Hair follicular keratinocyte (primary cell): ENCODE measurements around the gene DYNC1H1.

GRCh38 chr14:100558130-100559020 lies 28.8 kb downstream of the BEGAIN start:
- RAMPAGE, long total RNA = no peak

DNA sequence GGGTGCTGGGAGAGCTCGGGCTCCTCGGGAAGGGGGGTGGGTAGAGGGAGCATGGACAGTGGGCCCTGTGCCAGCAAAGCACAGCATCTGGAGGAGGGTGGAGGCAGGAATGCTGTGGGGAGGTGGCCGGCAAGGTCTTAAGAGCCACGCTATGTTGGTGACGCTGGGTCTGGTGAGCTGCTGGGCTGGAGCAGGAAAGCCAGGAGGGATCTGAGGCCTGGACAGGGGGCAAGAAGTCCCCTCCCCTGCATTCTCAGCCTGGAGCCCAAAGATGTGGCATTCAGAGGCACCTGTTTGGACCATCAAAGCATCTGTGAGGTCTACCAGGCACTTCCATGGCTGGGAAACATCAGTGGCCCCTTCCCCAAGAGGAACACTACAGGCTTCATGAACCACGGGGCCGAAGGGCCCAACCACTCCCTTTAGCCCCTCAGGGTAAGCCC lies 48.1 kb upstream of the DLK1 start:
- RAMPAGE, long total RNA = no peak

DNA sequence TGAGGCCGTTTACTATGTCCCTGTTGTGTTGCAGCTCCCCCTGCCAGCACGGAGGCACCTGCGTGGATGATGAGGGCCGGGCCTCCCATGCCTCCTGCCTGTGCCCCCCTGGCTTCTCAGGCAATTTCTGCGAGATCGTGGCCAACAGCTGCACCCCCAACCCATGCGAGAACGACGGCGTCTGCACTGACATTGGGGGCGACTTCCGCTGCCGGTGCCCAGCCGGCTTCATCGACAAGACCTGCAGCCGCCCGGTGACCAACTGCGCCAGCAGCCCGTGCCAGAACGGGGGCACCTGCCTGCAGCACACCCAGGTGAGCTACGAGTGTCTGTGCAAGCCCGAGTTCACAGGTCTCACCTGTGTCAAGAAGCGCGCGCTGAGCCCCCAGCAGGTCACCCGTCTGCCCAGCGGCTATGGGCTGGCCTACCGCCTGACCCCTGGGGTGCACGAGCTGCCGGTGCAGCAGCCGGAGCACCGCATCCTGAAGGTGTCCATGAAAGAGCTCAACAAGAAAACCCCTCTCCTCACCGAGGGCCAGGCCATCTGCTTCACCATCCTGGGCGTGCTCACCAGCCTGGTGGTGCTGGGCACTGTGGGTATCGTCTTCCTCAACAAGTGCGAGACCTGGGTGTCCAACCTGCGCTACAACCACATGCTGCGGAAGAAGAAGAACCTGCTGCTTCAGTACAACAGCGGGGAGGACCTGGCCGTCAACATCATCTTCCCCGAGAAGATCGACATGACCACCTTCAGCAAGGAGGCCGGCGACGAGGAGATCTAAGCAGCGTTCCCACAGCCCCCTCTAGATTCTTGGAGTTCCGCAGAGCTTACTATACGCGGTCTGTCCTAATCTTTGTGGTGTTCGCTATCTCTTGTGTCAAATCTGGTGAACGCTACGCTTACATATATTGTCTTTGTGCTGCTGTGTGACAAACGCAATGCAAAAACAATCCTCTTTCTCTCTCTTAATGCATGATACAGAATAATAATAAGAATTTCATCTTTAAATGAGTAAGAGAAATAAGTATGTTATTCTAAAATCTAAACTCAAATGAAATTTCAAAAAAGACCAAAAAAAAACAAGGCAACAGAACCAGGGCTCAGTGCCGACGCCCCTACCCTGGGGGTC lies 7.8 kb downstream of the DLK1 start:
- RAMPAGE, long total RNA = no peak

- RAMPAGE, long total RNA = no peak
These were observed 38.8 kb downstream of the RTL1 start for GRCh38 chr14:100864529-100865255.

- RAMPAGE, long total RNA = no peak
These were observed 3.2 kb downstream of the RTL1 start for GRCh38 chr14:100900176-100900789.

- RAMPAGE, long total RNA = no peak
These were observed 130.2 kb upstream of the RTL1 start for GRCh38 chr14:101033661-101034230.

GRCh38 chr14:101496338-101496929 lies 265.1 kb upstream of the PPP2R5C start:
- RAMPAGE, long total RNA = no peak

- RAMPAGE, long total RNA = no peak
These were observed 203.7 kb upstream of the PPP2R5C start for GRCh38 chr14:101557496-101558483.

DNA sequence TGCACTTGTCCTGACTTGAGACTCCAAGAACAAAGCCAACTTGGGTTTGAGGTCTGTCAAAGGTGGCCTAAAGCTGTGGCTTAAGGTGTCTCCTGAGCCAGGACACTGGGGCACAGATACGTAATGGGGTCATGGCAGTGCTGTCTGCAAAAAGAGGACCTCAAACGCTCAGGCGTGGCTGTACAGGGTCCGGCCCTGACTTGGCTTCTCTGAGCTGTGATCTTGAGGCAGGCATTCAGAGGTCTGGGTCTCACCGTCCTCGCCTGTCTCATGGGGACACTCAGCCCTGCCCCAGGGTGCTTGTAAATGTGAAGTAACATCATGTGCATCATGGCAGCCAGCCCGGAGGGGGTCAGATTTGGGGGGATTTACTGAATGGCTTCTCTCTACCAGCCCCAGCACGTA lies 171.5 kb upstream of the PPP2R5C start:
- RAMPAGE, long total RNA = no peak

DNA sequence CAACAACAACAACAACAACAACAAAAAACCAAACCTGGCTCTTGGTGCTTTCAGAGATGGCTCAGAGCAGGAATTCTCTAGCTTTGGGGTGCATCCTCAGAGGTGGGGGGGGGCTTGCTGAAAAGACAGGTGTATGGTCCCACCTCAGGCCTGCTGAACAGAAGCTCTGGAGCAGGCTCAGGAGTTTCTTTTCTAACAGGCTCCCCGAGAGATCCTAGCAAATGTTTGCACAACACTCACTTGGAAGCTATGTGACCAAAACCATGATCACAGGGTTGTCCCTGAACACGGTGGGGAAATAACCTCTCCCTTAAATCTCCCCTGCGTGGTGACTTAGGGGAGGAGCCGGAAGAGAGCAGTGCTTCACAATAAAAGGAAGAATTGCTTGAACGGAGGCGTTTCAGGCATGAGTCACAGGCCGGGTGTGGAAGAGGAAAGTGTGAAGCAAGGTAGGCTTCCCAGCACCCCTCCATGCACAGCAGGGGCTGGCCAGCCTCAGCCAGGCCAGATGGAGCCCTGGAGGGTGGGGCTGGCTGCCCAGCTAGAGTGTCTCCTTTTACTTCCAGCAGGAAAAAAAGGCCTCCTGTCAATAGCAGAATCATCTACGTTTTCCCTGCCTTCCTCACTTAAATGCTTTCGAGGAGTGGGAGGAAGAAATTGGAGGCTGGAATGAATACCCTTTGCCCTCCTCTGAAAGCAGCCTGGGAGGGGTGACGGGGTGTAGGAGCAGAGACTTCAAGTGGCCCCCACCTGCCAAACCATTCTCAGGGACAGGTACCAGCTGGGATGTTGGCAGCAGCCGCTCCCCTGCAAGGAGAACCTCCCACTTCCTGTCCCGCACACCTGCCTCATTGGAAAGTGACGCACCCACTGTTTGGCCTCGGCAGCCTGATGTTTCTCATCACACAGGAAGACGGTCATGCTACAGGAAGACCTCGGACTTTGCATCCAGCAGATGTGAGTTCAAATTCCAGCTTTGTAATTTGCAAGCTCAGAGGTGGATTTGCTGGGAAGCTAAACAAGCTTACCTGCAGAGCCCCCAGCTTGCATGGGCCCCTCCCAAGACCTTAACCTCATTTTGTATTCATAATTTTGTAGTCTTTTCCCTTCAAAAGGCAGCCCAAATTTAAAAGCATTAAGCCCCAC lies 30.1 kb upstream of the PPP2R5C start:
- RAMPAGE, long total RNA = no peak

- RAMPAGE, long total RNA = no peak
These were observed 2.4 kb downstream of the PPP2R5C start for GRCh38 chr14:101763686-101764597.

DNA sequence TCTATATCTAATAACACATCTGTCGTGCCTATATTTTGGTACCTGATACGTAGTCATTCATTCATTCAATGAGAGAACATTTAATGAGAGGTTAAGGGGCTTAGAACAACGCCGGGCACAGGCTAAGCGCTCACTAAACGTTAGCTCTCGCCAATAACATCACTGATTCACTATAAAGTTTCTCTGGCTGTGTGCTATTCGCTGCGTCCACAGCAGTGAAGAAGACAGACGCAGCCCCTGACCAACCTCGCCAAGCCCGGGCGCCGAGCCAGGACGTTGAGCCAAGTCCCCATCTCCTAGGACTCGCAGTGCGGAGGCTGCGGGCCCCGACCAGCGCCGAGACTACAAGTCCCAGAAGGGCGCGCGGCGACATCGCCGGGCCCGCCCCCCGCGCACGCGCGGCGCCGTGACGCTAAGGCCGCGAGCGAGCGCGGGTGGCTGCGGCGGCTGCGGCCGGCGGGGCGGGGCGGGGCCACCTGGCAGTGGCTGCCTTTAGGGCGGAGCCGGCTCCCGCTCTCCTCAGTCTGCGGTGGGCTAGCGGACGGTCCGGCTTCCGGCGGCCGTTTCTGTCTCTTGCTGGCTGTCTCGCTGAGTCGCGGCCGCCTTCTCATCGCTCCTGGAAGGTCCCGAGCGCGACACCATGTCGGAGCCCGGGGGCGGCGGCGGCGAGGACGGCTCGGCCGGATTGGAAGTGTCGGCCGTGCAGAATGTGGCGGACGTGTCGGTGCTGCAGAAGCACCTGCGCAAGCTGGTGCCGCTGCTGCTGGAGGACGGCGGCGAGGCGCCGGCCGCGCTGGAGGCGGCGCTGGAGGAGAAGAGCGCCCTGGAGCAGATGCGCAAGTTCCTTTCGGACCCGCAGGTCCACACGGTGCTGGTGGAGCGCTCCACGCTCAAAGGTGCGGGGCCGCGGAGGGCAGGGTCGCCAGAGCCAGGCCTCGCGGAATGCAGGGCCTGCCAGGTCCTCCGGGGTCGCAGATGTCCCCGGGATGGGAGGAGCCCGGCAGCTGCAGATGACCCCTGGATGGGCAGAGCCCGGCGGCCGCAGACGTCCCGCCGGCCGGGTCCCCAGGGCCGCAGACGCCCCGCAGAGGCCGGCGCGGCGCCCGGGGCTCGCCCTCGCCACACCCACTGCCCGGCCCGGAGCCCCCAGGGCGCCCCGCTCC lies at the start of gene DYNC1H1:
Gene DYNC1H1 (plus strand): TSS at position 522 of the 1,163 bp plus-strand sequence.
- RAMPAGE, long total RNA = no peak

DNA sequence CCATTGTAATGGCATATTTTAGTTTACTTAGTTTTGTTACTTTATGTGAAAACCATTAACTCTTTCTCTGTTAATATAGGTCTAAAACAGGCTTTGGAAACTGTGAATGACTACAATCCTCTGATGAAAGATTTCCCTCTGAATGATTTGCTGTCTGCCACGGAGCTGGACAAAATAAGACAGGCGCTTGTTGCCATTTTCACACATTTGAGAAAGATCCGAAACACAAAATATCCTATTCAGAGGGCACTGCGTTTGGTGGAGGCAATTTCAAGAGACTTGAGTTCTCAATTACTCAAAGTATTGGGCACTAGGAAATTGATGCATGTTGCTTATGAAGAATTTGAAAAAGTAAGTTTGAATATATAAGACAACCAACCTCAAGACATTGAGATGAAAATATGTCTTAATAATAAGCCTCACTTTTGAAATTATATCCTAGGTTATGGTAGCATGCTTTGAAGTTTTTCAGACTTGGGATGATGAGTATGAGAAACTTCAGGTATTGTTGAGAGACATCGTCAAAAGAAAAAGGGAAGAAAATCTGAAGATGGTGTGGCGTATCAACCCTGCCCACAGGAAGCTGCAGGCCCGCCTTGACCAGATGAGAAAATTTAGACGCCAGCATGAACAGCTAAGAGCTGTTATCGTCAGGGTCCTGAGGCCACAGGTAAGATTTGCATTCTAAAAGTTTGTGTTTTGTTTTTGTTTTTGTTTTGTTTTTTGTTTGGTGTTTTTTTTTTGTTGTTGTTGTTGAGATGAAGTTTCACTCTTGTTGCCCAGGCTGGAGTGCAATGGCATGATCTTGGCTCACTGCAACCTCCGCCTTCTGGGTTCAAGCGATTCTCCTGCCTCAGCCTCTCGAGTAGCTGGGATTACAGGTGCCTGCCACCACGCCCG lies 18.8 kb downstream of the DYNC1H1 start:
- RAMPAGE, long total RNA = no peak

DNA sequence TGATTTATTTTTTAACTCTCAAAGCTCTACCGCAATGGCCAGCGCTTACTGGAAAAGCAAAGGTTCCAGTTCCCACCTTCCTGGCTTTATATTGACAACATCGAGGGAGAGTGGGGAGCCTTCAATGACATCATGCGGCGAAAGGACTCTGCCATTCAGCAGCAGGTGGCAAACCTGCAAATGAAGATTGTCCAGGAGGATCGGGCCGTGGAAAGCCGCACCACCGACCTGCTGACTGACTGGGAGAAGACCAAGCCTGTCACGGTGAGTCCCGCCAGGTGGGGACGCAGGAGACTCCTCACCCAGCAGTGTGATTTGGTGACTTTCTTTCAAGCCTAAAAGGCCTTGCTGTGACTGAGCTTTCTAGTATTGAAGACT lies 32.6 kb downstream of the DYNC1H1 start:
- RAMPAGE, long total RNA = no peak

DNA sequence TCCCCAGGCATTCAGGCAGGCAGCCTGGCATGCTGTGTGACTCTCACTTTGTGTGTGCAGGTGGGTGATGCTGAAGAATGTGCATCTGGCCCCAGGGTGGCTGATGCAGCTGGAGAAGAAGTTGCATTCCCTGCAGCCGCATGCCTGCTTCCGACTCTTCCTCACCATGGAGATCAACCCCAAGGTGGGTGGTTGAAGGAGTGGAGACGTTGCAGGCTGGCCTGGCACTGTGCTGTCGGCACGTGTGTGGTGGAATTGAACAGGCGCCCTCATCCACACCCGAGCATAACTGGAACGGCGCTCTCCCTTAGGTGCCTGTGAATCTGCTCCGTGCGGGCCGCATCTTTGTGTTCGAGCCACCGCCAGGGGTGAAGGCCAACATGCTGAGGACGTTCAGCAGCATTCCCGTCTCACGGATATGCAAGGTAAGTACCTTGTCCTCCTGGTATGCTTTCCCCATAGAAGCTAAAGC lies 44.5 kb downstream of the HSP90AA1 start:
- RAMPAGE, long total RNA = no peak

DNA sequence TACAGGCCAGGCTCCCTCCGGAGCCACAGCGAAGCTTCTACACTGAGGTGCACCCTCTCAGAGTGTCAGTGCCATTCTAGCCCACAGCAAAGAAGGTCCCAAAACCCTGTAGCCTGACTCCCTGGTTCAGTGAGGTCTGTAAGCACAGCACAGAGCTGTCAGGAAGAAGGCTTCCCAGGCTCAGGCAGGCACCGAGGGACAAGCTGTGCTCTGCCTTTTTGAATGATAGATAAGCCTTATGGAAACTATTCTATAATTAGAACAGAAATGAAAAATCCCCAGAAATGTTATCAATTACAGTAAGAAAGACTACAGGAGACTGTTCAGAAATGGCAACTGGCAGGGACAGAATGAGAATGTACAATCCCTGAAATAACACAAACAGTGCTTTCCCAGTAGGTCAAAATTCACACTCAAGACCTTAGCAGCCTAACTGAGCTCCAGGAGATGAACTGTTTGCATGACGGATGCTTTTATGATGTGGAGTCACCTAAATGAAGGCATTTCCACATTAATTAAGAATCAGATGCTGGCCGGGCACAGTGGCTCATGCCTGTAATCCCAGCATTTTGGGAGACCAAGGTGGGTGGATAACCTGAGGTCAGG lies 40.0 kb downstream of the MOK start:
- RAMPAGE, long total RNA = no peak

- RAMPAGE, long total RNA = no peak
These were observed 2.5 kb upstream of the ZNF839 start for GRCh38 chr14:102316689-102317767.

DNA sequence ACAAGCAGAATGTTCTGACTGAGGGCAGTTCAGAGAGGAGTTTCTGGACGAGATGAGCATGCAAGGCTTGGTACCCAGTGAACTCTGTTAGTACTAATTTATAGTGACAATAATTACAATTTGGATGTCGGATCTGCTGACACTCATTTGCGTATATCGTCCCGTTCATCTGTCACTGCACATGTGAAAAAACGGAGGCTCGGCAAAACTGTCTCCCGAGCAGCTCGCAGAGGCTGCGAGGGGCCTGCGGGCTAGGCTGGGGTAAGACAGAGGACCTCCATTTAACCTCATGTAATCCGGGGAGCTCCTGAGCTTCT lies 275 bp downstream of the CINP start:
- RAMPAGE, long total RNA = no peak

DNA sequence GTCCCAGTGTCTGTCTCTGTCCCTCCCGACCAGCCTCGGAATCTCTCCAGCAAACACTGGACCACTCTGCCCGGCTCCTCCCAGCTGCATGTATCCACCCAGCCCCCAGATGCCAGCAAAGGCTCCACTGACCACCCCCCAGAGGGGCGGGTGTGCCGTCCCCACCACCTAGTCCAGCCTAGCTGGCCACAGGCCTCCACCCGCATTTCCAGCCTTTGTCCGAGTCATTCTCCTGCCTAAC lies 34.4 kb upstream of the ANKRD9 start:
- RAMPAGE, long total RNA = no peak

- RAMPAGE, long total RNA = no peak
These were observed 36.1 kb upstream of the ANKRD9 start for GRCh38 chr14:102545406-102546292.